Peritoneum (tissue), 1 donor: Measurements from ENCODE around the gene ACOX3.

- PRO-cap, result bidirectional peak, plus-strand start at chr4:8200954, minus-strand start at chr4:8200794
Observed at GRCh38 chr4:8200375-8201084, 1.4 kb downstream of the SH3TC1 start.

DNA sequence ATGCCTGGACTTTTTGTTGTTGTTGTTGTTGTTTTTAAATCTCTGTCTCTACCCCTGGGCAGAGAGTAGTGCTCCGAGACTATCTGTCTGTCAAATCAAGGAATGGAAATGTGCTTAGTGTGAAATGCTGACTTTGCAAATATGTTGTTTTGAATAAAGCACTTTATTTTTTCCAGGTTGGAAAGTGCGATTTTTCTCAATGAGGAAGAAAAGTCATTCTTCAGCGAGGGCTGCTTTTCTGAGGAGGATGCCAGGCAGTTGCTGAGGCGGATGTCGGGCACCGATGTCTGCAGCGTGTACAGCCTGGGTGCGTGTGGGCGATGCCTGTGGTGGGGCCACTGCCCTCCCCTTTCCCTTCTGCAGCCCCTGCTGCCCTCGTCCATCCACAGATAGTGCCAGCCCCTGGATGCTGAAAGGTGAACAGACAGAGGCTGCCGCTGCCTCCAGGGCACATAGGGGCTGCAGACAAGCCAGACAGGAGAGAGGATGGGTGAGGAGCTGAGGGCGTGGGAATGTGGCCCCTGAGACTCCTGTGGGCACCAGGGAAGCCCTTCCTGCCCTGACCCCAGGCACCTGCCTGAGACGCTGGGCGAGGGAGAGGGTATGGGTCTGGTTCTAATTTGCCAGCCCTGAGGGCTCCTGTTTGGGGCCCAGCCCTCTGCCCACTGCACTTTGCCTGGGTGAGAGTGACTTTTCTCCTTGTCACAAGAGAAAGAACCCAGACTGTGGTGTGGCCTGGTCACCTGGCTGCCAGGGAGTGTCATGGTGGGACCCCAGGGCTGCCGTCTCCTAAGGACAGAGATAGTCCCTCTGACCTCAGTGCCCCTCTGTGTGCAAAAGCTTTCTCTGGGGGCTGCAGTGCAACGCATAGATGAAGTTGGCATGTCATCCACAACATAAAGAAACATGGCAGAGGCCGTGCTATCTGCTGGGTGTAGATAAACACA lies 23.8 kb downstream of the SH3TC1 start:
- PRO-cap, result no peak

DNA sequence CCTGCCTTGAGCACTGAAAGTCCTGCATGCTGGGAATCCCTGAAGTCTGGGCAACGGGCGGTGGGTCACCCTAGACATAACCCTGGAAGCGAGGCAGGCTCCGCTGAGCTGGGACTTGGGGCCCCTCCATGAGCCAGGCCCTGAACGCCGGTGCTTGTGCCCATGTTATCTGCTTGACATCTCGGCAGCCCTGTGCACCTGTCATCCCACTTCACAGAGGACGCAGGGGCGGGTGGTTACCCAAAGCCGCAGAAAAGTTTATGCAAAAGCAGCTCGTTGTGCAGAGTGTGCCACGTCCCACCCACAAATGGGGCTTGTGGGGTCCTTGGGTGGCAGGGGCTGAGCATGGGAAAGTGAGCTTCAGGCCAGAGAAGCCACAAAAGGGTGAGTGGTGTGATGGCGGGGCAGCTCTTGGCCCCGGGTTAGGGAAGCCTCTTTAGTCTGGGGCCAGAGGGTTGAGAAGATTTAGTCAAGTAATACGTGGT lies 29.8 kb downstream of the SH3TC1 start:
- PRO-cap, result no peak

GRCh38 chr4:8255893-8256259 lies 13.7 kb upstream of the HTRA3 start:
- PRO-cap, result no peak

DNA sequence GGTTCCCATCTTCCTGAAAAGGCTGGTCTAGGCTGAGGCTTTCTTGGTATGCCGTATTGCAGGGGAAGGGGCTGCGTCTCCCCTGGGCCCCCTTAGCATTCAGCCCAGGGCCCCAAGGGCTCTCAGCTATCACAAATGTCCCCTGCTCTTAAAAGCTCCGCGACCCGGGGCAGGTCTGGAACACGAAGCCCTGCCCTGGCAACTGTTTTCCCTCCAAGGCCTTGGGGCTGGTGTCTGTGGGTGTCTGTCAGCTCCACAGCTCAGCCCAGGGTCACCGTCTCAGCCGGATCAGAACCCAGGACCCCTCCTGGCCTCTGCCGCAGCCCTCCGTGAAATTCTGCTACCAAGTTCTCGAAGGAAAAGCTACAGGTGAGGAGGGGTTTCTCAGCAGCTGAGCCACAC lies 61.3 kb downstream of the ACOX3 start:
- PRO-cap, result no peak

DNA sequence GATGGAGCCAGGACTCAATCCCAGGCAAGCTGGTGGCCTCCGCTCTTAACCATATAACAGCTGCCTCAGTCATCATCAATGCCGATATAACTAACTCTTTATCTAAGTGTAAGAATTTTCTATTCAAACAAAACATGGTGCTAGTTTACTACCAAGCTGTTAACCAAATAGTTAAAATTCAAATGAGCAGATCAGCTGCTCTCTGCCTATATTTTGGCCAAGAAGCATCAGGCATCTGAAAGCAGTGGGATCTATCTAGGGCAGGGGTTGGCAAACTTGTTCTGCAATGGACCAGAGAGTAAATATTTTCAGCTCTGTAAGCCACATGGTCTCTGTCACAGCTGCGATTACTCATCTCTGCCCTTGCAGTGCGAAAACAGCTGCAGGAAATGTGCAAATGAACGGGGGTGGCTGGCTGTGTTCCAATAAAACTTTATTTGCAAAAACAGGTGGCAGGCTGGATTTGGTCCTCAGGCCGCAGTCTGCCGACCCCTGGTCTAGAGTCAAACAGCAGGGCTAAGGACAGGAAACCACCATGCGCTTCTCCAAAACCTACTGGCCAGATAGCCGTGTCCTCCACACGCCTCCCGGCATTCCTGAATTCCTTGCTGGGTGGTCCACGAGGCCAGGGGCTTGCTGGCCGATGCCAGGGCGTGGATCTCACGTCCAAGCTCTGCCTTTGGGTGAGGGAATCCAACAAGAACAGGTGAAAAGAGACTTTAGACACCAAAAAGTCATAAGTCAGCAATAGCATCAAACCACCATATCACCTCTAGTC lies 48.6 kb downstream of the ACOX3 start:
- PRO-cap, result no peak

- PRO-cap, result no peak
Observed at GRCh38 chr4:8402112-8402466, 38.4 kb downstream of the ACOX3 start.

- PRO-cap, result no peak
Observed at GRCh38 chr4:8427651-8428239, 12.8 kb downstream of the ACOX3 start.

- PRO-cap, result no peak
Observed at GRCh38 chr4:8438393-8439092, 2.0 kb downstream of the ACOX3 start.

DNA sequence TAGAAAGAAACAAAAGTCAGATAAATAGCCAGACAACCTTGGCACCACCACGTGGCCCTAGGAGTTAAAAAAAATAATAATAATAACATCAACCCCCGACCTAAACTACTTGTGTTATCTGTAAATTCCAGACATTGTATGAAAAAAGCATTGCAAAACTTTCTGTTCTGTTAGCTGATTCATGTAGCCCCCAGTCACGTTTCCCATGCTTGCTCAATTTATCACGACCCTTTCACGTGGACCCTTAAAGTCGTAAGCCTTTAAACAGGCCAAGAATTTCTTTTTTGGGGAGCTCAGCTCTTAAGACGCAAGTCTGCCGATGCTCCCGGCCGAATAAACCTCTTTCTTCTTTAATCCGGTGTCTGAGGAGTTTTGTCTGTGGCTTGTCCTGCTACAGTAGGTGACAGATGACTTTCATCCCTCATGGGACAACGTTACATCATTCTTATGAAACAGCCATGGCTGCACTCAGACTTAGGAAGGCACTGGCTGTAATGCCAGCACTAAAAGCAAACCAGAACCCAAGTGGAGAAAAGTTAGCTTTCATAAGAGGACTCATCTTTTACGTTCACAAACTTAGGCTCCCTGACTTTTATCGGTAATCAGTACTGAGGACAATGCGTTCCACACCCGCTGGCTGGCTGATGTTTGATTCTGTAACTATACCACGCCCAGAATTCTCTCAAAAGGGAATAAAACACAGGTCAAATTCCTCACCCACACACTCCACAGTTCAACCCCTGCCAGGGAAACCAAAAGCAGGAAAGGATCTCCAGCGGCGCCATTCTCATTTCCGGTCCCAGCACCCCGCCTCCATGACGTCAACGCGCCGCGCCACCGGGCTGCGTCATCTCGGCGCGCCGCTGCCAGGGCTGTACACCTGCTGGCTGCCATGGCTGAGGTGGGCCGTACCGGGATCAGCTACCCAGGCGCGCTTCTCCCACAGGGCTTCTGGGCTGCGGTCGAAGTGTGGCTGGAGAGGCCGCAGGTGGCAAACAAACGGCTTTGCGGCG lies at the start of gene ACOX3:
TSS of gene ACOX3 (minus strand) at position 793 of the 1,013 bp plus-strand sequence.
- PRO-cap, result bidirectional peak, plus-strand start at position 850 of the sequence, minus-strand start at position 793 of the sequence

DNA sequence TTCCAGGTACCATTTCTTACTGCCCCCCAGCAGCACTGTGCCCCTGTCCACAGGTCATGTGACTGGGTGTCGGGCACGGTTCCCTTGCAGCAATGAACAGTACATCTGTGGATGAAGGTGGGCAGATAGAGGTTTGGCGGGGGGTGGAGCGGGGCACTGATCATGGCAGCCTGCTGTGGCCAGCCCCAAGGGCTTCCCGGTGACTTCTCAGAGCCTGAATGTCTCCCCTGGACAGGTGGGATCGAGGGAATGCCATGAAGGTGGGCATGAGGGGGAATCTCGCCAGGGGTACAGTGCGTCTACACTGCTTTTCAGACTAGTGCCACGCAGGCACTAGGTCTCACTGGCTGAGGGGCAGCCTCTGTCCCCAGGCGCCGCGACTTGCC lies 37.9 kb downstream of the TRMT44 start:
- PRO-cap, result no peak

GRCh38 chr4:8593163-8593536 lies 585 bp downstream of the CPZ start:
- PRO-cap, result no peak

DNA sequence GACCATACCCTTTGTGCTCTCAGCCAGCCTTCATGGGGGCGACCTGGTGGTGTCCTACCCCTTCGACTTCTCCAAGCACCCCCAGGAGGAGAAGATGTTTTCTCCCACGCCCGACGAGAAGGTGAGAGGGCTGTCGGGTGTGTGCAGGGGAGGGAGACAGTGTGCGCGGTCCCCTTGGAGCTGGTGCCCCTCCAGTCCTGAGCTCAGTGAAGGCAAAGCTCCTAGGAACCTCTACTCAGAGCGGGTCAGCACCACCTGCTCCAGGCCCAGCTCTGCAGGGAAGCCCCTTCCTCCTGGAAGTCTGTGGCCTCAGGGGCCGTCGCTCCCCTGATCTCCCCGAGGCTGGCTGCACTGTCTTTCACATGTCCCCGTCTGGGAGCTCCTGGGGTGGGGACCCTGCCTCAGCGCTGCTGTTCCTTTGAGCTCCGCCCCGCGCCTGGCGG lies 14.8 kb downstream of the CPZ start:
- PRO-cap, result no peak

DNA sequence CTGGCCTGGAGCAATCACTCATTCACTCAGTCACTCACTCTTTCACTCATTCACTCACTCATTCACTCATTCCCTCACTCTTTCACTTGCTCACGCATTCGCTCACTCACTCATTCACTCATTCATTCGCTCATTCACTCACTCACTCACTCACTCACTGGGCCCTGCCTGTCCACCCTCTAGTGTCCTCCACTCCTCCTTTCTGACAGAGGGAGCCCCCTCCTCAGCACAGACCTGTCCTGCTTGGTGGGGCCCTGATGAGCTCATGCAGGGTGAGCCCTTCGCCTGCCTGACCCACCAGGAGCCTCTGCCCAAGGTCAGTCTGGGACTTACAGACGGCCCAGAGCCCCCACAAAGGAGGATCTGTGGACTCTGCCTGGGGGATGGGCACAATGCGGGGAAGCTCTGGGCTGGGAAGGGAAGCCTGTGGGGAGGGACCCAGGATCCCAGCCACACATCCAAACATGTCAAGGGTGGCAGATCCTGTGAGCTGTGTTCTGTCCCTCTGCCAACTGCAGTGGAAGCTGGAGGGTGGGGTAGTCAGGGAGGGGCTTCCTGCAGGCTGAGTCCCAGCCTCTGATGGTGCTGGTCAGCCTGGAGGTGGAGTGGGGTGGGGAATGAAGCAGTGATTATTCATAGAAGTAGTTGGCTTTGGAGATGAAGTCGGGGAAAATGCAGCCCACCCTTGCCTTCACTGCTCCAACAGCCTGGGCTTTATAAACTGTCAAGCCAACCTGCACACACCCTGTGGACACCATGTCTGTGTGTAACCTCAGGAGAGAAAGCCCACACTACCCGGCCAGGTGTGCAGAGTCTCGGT lies 18.6 kb downstream of the CPZ start:
- PRO-cap, result no peak

DNA sequence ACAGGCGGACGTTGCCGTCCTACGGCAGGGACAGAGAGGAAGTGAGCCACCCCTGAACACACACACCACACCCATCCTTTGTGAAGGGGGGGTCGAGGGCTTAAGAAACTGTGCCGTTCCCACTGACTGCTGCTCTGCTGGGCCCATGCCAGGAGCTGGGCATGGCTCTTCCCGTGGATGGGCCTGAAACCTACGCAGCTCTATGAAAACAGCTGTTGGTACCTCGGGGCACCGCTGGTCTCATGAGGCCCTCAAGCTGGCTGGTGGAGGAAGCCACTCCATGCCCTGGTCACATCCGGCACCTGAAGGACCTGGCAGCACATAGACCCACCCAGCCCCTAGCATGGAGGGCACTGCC lies 38.7 kb downstream of the WDR1 start:
- PRO-cap, result no peak

DNA sequence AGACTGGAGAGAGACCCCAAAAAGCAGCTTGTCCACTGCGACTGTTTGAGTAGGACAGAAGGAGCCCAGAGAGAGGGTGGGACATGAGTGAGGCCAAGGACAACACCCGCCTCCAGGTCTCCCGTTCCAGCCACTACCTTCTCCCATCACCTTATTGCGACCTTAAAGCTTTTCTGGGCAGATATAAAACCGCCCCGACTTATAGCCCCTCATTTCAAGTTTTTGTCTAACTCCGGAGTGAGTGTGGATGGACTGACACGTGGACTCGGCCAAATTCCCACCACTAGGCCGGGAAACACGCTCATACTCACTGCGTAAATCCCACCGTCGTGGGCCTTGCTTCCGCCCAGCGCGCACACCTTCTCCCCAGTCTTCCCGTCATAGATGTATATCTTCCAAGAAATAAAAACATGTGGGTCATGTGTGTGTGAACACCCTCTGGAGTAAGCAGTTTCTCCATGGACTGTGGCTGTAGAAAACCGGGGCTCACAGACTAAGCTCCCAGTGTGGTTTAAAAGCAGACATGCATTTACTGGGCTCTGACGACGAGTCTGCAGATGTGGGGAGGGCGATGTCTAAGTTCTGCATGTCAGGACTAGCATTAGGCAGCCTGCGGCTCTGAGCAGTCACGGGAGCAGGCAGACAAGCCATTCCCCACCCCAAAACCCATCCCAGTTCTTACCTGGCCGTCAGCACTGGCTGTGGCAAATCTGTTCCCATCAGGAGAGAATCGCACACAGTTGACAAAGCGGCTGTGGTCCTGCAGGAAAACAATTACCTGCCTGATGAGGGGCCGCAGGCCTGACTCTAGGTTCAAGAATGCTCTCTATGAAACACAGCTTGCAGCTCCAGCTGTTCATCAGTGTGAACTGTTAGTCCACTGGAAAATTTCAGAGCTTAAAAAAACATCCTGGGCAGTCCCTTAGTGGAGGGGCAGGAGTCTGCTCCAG lies 28.3 kb downstream of the WDR1 start:
- PRO-cap, result no peak

GRCh38 chr4:10100953-10101615 lies 15.5 kb downstream of the WDR1 start:
- PRO-cap, result no peak

DNA sequence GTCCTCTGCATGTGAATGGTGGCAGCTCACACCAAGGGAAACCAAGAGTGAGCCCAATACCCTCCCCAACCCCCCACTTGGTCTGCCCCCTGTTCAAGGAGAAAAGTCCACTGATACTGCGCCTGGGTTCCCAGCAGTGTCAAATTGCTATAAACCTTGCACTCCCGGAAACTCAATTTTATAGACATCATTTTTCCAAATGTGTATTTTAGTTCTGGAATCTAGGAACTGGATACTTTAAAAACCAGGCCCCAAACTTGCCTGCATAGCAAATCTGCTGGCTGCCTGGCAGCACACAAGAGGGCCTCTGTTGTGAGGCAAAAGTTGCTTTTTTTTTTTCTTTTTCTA lies 4.9 kb downstream of the WDR1 start:
- PRO-cap, result no peak

DNA sequence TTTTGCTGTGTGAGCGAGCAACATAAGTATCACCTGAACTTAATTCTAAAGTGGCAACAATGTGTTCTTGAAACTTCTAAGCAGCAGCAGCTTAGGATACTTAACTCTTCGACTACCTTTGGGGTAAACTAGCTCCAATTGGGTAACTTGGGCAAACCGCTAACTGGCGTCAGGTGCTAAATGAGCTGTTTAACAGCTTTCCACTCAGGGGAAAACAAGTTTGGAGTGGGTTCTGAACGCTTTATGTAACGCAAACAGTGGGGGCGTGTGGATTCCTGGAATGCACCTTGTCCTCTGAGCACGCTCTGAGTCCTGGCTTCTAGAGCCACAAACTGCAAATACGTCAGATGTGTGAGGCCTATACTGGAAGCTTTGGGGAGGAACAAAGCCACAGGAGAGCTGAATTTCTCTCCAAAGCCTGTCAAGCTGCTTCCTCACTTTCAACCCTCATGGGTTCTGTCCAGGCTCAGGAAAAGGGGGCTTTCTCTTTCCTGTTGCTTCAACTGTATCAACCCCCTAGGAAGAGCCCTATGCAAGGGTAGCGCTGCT lies 4.4 kb upstream of the WDR1 start:
- PRO-cap, result no peak

GRCh38 chr4:10232039-10232346 lies 115.4 kb upstream of the WDR1 start:
- PRO-cap, result no peak